Daoy (cell line): ENCODE measurements around the genes ADGRE1 and PNPLA6.

DNA sequence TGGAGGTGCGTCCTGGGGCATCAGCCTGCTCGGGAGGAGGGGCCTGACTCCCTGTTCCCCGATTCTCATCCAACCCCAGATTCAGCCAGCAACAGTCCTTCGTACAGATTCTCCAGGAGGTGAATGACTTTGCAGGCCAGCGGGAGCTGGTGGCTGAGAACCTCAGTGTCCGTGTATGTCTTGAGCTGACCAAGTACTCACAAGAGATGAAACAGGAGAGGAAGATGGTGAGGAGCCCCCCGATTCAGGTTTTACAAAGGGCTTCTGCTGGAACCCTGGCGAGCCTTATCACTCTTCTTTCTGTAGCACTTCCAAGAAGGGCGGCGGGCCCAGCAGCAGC, 3.4 kb downstream of the TRIP10 start:
- RAMPAGE, long total RNA, result no peak

- RAMPAGE, long total RNA, result no peak
Observed at GRCh38 chr19:6760509-6761313, 6.5 kb downstream of the SH2D3A start.

- RAMPAGE, long total RNA, result no peak
Observed at GRCh38 chr19:6887240-6887653, at the start of gene ADGRE1. Gene ADGRE1, plus strand, starts transcription at chr19:6887579.

- RAMPAGE, long total RNA, result no peak
Observed at GRCh38 chr19:7069809-7070272, 338 bp downstream of the ZNF557 start.

- RAMPAGE, long total RNA, result no peak
Observed at GRCh38 chr19:7215032-7215457, 79.2 kb downstream of the INSR start.

GRCh38 chr19:7228919-7229662, 65.1 kb downstream of the INSR start:
- RAMPAGE, long total RNA, result no peak

GRCh38 chr19:7340874-7341427, 7.8 kb upstream of the ARHGEF18 start:
- RAMPAGE, long total RNA, result no peak

DNA sequence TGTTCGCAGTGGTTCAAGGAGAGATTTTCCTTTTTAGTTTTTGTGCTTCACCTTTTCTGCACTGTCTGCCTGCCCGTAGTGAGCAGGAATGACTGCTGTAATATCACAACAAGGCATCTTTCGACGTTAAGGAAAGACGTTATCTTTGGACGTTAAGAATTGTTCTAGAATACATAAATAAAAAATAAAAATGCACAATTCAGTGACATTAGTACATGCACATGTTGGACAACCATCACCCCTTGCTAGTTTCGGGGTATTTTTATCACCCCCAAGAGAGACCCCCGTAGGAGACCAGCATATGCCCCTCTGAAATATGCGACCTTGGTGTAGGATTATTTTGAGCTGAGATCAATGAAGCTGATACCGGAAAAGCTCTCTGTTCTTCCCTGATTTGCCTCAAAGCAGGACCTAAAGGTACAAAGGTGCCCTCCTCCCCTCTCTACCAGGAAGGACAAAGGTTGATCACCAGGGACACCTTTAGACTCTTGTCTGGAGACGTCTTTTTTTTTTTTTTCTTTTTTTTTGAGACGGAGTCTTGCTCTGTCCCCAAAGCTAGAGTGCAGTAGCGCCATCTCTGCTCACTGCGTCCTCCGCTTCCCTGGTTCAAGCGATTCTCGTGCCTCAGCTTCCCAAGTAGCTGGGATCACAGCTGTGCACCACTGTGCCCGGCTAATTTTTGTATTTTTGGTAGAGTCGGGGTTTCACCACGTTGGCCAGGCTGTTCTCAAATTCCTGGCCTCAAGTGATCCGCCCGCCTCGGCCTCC, 698 bp upstream of the PEX11G start:
- RAMPAGE, long total RNA, result no peak

GRCh38 chr19:7494235-7495102, 2.9 kb upstream of the TEX45 start:
- RAMPAGE, long total RNA, result no peak

GRCh38 chr19:7520773-7521112, 1.7 kb upstream of the MCOLN1 start:
- RAMPAGE, long total RNA, result no peak

DNA sequence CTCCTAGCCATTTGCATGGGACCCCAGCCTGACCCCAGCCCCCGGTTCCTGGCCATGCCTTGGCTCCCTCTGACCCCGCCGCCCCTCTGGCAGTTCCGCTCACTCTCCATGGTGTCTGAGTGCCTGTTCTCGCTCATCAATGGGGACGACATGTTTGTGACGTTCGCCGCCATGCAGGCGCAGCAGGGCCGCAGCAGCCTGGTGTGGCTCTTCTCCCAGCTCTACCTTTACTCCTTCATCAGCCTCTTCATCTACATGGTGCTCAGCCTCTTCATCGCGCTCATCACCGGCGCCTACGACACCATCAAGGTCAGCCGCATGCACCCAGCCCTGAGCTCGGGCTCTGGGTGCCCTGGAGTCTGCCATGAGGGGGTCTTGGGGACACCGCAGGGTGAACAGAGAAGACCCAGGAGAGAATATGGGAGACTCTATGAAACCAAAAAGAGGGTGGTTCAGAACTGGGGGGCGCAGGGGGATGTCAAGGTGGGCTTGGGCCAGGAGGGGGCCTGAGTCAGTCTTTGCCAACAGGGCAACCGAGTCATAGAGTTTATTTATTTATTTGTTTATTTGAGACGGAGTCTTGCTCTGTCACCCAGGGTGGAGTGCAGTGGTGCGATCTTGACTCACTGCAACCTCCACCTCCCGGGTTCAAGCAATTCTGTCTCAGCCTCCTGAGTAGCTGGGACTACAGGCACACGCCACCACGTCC, 5.2 kb upstream of the PNPLA6 start:
- RAMPAGE, long total RNA, result no peak

DNA sequence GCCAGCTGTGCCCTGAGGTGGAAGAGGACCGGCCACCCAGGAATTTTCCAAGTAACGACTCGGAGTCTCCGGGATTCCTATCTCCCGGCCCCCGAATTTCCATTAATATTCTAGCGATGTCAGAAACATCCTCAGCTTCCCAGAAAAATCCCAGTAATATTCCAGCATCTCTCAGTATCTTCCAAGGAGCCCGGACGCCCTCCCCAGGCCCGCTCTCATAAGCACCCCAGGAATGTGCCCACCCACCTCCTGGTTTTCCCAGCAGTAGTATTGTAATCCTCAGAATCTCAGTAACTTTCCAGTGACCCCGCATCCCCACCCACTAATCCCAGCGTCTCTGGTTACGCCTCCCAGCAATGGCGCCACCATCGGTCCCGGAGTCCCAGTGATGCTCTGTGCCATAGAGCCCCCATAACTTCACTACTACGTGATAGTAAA, 1.1 kb upstream of the PNPLA6 start:
- RAMPAGE, long total RNA, result no peak

- RAMPAGE, long total RNA, result no peak
Observed at GRCh38 chr19:7534994-7536082, at the start of gene PNPLA6. Gene PNPLA6, plus strand, starts transcription at chr19:7535717.

- RAMPAGE, long total RNA, result no peak
Observed at GRCh38 chr19:7618760-7619731, 10.3 kb downstream of the XAB2 start.

DNA sequence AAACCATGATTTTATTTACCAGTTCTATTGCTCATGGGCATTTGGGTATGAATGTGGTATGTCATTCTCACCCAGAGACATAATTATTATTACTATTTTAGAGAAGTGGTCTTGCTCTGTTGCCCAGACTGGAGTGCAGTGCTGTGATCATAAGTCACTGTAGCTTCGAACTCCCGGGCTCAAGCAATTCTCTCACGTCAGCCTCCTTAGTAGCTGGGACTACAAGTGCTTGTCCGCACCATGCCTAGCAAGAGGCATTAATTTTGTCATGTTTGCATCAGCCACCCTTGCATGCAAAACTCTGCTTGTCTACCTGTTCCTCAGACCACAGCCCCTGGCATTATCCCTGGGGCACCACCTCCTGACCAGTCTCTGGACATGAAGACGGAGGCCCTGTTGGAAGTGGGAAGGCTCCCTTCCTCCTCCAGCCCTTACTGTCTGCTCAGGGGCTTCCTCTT, 298 bp upstream of the RETN start:
- RAMPAGE, long total RNA, result no peak

DNA sequence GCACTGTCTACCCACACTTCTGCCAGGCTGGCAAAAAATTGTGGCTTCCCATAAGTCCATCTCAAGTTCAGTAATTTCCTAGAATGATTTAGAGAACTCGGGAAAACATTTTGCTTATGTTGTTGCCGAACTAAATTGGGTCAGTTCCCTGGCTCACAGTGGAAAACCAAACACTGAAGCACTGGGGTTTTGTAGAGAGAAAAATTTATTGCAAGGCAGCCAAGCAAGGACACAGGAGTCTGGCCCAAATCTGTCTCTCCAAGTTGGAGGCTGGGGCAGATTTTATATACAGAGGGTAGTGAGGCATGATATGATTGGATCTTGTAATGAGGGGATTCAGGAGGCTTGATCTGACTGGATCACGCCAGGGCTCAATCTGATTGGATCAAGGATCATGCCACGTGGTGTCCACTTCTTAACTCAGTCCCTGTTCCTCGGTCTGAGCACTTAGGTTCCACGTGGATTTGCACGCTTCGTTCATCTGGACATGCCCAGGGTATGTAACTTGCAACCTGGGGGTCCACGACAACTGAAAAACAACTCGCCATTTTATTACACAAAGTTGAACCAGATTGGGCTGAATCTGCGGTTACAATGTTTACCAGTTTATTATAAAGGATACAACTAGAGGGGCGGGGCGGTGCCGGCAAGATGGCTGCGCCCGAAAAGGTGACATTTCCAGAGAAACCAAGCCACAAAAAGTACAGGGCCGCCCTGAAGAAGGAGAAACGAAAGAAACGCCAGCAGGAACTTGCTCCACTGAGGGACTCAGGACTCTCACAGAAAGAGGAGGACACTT, 7.3 kb downstream of the CD209 start:
- RAMPAGE, long total RNA, result no peak

GRCh38 chr19:7831414-7832079, 1.5 kb downstream of the EVI5L start:
- RAMPAGE, long total RNA, result no peak

GRCh38 chr19:7833407-7833833, 3.4 kb downstream of the EVI5L start:
- RAMPAGE, long total RNA, result no peak

GRCh38 chr19:7852790-7853846, 21.1 kb downstream of the PRR36 start:
- RAMPAGE, long total RNA, result no peak

GRCh38 chr19:7873537-7874102, 570 bp downstream of the PRR36 start:
- RAMPAGE, long total RNA, result no peak